Spinal cord (tissue), 3 donors: ENCODE measurements around a stretch of chr17.

DNA sequence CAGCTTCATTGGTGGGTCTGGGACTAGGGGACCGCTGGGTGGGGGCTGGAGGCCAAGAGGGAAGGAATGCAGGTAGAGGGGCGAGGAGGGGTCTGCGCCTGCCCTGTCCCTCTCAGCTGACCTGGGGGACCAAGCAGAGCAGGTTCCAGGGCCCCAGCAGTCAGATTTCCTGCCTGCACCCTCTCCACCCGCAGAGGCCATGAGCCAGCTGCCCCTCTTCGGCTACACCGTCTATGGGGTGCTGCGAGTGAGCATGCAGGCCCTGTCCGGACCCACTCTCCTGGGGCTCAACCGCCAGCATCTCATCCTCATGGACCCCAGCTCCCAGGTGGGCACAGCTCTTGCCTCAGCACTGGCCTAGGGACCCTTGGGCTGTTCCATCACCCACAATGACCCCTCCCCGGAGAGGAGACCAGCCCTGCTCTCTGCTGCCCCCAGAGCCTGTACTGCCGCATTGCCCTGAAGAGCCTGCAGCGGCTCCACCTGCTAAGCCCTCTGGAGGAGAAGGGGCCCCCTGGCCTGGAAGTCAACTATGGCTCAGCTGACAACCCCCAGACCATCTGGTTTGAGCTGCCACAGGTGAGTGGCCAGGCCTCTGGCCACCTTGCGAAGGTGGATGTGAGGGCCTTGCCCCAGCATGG, 7.5 kb upstream of the SMIM5 start:
- PRO-cap, result no peak
- RAMPAGE, long total RNA, result no peak

DNA sequence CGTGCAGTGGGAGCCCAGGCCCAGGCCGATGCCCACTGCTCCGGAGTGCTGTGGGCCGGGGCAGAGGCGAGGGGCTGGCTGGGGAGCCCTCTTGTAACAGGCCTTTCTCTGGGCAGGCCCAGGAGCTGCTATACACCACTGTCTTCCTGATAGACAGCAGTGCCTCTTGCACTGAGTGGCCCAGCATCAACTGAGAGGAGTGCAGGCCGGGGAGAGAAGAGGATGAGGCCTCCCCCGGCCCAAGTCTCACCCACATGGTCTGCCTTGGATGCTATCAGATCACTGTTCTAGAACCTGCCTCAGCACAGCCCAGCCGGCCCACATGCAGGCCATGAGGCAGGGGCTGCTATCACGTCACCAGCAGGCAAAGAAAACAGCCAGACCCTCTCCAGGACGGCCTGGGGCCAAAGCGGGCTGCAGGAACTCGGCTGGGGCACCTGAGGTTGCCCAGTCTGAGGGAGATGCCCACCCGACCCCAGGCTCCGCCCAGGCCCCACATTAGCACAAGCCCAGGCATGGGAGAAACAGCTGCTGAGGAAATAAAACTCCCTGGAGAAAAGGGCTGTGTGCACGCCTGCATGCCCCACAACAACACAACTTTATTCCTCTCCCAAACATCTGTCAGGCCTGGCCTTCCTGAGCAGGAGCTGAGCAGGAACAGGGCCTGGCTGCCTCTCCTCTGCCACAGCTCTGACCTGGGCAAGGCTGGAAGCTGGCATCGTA, 6.8 kb upstream of the SMIM5 start:
- PRO-cap, result no peak
- RAMPAGE, long total RNA, result no peak

- PRO-cap, result no peak
- RAMPAGE, long total RNA, result no peak
Observed at GRCh38 chr17:75682303-75682656, 15.1 kb downstream of the SAP30BP start.

DNA sequence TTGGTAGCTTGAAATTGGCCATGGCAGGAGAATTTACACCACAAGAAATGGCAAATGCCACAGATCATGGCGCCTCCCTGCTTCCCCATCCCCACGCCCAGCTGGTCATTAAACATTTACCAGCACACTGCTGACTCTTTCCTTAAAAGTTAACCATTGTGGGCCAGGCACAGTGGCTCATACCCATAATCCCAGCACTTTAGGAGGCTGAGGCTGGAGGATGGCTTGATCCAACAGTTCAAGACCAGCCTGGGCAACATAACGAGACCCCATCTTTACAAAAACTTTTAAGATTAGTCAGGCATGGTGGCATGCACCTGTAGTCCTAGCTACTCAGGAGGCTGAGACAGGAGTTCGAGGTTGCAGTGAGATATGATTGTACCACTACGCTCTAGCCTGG, 22.5 kb upstream of the ITGB4 start:
- PRO-cap, result no peak
- RAMPAGE, long total RNA, result no peak

GRCh38 chr17:75722731-75723063, 1.4 kb downstream of the ITGB4 start:
- PRO-cap, result no peak
- RAMPAGE, long total RNA, result no peak

GRCh38 chr17:75756243-75757270, 8.4 kb downstream of the GALK1 start:
- PRO-cap, result no peak
- RAMPAGE, long total RNA, result no peak

- PRO-cap, result no peak
- RAMPAGE, long total RNA, result no peak
Observed at GRCh38 chr17:75814825-75815470, 29.3 kb downstream of the UNC13D start.

DNA sequence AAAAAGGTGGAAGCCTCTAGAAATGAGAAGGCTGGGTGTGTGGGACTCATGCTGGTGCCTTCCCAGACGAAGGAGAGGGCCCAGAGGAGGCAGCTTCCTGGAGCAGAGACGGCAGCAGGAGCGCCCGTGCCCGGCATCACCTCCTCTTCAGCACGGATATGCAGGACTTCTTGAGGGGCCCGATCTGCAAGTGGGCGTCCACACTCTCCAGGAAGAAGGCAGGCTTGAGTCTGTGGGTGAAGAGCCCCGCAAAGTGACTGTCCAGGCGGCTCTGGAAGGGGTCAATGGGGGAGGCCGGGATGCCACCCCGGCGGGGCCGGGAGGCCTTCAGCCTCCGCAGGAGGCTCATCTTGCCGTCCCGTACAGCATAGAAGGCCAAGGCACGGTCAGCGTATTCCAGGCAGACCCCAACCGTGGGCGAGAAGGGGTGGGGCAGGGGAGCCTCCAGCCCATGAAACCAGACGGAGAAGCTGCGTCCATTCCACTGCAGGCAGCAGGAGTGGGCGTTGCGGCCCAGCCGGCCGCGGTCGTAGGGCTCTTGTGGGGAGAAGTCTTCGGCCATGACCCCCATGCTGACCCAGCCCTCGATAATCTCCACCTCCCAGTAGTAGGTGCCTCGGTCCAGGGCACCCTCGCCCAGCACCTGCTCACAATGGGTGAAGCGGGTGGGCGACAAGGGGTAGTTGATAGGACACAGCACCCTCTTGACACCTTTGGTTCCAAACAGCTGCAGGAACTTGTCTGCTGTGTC, 3.9 kb downstream of the TRIM47 start:
- PRO-cap, result no peak
- RAMPAGE, long total RNA, result no peak

DNA sequence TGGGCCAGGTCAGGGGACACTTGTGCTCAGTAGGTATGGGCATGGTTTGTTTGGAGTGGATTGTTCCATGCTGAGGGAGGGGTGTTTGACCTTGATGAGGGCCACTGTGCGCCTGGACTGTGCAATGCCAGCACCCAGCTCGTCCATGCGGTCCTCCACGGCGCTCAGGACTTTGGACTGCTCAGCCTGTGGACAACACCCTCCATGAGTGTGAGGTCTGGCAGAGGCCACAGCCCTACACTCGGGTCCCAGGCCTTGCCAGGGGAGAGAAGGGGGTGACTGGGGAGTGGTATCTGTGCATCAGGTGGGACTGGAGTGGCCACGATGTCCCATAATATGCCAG, 1.8 kb downstream of the TRIM47 start:
- PRO-cap, result no peak
- RAMPAGE, long total RNA, result no peak

GRCh38 chr17:76066970-76067600, 5.2 kb downstream of the SRP68 start:
- PRO-cap, result no peak
- RAMPAGE, long total RNA, result no peak

DNA sequence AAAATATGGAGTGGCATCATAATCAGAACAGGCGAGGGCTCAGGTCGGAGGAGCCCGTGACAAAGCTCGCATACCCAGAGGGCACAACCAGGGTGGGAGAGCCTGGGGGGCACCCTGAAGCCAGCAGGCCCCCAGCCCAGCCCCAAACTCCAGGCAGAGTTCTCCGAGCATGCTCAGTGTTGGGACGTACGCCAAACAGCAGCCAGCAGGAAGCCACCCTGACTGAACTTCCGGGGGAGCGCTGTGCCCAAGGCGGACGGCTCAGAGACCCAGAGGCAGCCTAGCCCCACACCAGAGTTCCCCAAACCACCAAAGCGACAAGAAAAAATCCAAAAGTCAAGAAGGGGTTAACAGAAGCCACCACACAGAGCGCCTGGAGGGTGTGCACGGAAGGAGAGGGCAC, 12.1 kb downstream of the EXOC7 start:
- PRO-cap, result no peak
- RAMPAGE, long total RNA, result no peak

DNA sequence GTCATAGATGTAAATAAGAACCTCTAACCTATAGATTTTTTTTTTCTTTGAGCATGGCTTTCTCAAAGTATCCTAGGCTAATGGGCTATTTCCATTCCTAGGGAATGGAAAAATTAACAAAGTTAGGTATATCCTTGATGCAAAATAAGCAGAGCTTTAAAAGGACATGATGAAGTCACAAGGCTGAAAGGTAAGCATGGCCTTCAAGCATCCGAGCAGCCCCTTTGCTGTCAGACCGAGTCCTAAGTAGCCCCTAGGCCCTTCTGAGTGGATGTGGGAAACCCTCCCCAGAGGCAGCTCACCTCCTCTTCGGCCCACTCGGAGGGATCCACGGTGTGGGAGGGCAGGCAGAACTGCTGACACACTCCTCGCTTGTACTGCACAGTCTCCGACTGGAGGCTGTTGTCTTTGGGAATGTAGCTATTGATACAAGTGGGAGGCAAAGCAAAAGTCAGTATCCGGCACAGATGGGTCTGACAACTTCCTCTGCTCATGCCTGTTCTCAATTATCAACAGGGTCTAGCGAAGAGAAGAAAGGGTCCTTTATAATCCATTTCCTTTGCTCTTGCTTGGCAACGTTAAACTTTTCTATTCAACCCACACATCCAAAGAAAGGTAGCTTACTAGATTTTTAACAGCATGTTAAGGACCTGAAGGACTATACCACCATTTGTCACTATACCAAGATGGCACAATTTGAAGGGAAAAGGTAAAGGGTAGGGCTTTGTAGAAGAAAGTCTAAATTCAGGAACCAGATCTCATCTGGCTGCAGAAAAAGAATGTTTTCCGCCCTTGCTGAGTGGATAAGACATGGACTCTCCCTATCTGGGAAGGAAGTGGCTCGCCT, 25.9 kb upstream of the FOXJ1 start:
- PRO-cap, result no peak
- RAMPAGE, long total RNA, result no peak

GRCh38 chr17:76242018-76242217, 1.6 kb upstream of the RNF157 start:
- PRO-cap, result no peak
- RAMPAGE, long total RNA, result no peak

- PRO-cap, result no peak
- RAMPAGE, long total RNA, result no peak
Observed at GRCh38 chr17:76269867-76271112, 5.1 kb downstream of the UBALD2 start.

GRCh38 chr17:76276704-76277380, 11.7 kb downstream of the UBALD2 start:
- PRO-cap, result no peak
- RAMPAGE, long total RNA, result no peak

DNA sequence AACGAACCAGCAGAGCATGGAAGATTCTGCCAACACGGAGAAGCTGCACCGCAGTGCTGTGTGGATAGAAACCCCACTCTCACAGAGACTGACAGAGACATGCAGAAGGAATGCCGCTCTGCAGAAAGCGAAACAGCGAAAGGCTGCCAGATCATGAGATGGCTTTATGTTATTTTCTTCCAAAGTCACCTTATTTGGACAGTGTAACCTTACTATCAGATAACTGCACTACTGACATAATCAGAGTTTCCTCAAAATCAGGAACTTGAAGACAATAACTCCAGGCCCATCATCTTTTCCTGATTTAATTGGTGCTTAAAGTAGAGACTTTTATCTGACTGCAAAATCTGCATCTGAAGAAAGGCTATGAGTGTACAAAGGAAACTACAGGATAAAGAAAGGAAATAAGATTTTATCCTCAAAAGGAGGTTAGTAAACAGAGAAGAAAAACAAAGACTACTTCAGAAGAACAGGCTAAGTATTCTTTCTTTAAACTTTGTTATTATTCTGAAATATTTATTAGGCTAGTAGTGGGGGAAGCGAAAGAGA, 6.8 kb upstream of the QRICH2 start:
- PRO-cap, result no peak
- RAMPAGE, long total RNA, result no peak

DNA sequence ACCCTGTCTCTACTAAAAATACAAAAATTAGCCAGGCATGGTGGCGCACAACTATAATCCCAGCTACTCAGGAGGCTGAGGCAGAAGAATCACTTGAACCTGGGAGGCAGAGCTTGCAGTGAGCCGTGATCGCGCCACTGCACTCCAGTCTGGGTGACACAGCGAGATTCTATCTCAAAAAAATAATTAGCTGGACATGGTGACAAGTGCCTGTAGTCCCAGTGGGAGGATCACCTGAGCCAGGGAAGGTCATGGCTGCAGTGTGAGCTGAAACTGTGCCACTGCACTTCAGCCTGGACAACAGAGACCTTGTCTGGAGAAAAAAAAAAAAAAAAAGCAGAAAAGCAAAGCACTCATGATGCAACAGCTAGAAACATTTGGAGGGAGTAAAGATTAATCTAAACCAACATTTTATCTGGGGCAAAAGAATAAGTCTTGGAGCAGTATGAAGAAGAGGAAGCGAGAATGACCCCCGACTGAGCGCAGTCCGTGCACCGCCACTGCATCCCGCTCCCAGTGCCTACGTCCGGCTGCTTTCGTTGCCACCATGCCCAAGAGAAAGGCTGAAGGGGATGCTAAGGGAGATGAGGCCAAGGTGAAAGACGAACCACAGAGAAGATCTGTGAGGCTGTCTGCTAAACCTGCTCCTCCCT, 8.3 kb downstream of the PRPSAP1 start:
- PRO-cap, result no peak
- RAMPAGE, long total RNA, result no peak

DNA sequence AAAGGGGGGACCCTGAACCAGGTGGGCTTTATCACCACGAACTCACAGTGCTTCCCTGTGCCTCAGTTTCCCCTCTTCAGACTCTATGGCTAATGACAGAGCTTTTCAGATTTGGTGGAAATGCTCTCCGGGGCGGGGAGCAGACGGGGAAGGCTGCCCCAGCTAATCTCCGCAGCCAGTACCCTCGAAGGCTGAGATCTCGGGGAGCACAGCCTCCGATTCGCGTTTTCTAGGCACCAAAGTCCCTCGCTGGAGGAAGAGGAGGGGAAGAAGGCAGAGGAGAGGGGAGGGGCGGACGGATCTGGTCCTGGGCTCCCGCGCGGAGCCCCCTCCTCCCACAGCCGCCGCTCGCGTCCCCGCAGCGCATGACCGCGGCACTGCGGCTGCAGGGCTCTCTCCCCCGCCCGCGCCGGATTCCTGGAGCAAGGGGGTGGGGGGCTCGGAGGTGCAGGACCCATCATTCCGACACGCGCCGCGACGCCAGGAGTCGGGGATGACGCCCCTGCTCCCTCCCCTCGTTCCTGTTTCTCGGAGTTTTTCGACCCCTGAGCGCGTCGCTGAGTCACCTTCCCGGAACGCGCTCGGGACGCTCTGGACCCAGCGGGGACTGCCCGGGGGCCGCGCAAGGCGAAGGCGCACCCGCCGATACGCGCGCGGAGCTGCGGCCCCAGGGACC, 1.6 kb upstream of the SPHK1 start:
- PRO-cap, result no peak
- RAMPAGE, long total RNA, result no peak

- PRO-cap, result no peak
- RAMPAGE, long total RNA, result no peak
Observed at GRCh38 chr17:76491815-76492910, 9.1 kb downstream of the RHBDF2 start.

DNA sequence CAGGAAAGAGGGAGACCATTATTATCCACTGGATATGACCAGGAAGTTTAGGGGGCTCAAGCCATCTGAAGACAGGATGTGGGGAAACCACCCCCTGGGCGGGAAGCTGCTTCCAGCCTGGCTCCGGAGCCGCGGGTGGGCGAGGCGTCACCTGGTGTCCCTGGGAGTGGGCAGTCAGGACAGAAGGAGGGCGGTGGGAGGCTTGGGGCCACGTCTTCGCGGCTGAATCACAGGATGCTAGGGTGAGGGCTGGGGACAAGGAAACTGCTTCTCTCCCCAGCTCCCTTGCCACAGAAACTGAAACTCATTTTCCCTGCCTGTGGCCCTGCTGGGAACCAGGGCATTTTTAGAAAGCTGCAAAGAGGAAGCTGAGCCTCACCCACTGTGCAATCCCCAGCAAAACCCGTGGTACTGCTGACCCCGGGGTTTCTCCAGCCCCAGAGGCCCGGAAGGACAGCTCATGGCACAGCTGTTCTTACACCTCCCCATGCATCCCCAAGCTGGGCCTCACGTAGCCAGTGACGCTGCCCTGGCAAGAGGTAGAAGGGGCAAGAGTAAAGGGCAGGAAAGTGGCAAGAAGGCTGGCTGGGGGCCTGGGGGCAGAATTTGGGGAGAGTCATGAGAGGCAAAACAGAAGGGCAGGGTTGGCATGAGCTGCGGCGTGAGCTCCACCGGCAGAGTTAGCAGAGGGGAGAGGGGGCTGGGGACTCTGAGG, 8.2 kb downstream of the RHBDF2 start:
- PRO-cap, result no peak
- RAMPAGE, long total RNA, result no peak